Foreskin fibroblast (primary cell): ENCODE data around the gene ZNF566.

- RRBS, result 100% methylated on average over 5 of the region's 35 CpGs
Observed at GRCh38 chr19:36121566-36121984, 6.3 kb downstream of the TBCB start.

DNA sequence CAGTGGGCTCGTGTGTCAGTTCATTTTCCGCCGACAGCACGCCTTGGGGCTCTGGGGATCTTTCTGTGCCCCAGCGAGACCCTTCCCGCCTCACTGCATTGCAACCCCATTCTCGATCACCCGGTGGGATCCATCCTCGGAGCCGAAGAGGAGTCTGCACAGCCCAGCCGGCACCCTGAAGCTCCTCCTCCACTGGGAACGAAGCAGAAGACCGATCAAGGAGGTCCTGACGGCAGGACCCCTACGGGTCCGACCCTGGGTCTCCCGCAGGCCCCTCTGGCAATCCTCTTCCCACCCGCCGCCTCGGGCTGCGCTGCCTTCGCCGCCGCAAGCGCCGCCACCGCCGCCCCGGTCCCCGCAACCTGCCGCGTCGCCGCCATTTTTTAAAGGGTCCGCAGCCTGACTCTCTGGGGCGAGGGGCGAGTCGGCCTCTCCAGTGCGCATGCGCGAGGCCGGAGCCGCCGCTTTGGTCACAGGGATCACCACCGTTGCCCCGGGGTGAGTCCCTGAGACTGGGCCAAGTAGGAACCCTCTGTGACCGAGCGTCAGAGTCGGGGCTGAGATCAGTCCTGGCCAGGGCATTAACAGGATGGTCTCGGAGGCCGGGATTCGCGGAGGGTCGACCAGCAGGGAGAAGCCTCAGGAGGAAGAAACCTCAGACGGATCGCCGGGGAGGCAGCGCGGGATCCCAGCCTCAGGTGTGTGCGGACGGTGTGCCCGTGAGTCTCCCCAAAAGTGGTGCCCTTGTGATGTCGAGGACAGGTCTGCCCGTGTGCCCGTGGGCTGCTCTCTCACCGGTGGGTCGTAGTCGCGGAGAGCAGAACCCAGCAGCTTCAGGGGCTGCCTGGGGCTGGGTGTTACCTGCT lies 42.6 kb downstream of the ZNF146 start:
- RRBS, result 6% methylated on average over 10 of the region's 69 CpGs

GRCh38 chr19:36273044-36273364 lies 58.1 kb downstream of the ZNF146 start:
- RRBS, result no CpG with 5 or more reads among the region's 18 CpGs

GRCh38 chr19:36488640-36489757 lies at the start of gene ZNF566:
Gene ZNF566, minus strand, starts transcription at chr19:36489561.
- RRBS, result 0% methylated on average over 3 of the region's 60 CpGs

DNA sequence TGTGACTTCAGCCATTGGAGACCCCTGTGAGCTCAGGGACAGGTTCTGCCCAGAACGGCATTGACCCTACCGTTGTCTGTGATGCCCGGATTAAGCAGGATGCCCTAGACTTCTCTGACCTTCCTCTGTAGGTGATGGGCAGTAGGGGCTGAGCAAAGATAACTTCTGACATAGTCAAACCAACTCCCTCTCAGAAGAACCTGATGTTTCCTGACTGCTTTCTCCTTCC lies 835 bp downstream of the ZNF345 start:
- RRBS, result no CpG with 5 or more reads among the region's 3 CpGs

DNA sequence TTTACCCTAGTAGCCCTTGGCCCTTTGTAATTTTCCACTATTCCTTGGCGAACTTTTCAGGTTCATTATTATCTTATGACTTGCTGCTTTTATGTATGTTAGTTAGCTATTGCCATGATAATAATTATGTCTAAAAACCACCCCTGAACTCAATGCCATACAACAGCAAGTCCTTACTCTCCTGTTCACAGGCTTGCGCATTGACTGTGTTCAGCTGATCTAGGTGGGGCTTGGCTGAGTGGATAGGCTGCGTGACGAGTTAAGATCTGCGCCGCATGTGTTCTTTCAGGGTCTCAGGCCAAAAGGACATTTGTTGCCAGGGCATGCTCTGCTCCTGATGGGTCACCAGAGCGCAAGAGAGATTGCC lies 790 bp downstream of the ZNF568 start:
- RRBS, result no CpG with 5 or more reads among the region's 7 CpGs

DNA sequence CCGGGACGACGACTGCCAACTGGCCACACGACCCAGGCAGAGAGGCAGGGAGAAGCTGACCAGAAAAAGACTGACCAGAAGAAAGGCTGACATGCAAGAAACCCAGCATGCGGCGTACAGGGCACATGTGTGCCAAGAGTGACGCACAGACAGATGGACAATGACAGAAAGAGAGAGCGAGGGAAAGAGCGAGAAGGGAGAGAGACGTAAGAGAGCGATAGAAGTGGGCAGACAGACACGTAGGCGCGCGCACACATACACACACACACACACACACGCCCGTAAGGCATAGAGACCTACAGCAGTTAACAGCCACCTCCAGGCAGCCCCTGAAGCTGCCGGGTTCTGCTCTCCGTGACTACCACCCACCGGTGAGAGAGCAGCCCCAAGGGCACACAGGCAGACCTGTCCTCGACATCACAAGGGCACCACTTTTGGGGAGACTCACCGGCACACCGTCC lies 30.8 kb upstream of the ZNF875 start:
- RRBS, result 72% methylated on average over 7 of the region's 23 CpGs

- RRBS, result no CpG with 5 or more reads among the region's 9 CpGs
Observed at GRCh38 chr19:37698973-37699662, 20.4 kb downstream of the ZNF607 start.

DNA sequence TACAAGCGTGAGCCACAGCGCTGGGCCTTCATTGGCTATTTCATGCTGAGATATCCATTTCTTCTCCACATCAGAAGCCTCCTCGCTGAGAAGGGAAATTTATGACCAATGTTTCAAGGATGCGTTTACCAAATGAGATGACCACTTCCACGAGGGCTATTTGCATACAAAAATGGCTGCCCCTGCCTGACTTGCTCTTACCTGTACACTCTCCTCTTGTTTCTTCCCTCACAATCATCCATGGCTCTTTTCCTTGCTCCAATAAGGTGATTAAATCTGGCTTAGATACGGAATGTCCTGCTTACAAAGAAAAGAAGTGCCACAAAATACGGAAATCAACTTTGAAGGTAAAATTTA lies 11.9 kb downstream of the ZNF607 start:
- RRBS, result no CpG with 5 or more reads among the region's 7 CpGs

DNA sequence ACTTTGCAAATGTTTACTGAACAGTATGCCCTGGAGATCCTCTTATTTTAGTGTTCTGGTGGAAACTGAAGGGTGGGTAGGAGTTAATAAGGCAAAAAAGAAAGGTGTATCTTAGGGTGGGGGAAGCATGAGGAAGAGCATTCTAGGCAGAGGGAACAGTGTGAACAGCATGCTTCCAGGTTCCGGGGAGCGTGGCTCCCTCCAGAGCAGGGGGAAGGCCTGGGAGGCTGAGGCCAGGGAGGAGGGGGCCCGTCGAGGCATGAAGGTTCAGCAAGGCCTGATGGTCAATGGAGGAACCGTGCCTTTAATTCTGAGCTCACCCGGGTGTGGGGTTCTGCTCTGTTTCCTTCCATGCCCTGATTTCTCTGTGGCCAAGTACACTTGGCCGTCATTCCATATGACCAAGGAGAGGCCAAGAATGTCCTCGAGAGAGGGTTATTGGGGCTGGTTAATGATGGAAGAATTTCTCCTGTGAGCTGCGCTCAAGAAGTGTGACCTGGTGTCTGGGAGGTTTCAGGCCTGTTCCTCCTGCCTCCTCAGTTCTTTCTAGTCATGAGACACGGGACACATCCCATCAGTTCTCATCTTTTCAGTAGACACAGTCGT lies 73.5 kb downstream of the SIPA1L3 start:
- RRBS, result no CpG with 5 or more reads among the region's 11 CpGs

- RRBS, result 26% methylated on average over 5 of the region's 17 CpGs
Observed at GRCh38 chr19:38062946-38063645, 156.1 kb downstream of the SIPA1L3 start.

- RRBS, result no CpG with 5 or more reads among the region's 1 CpG
Observed at GRCh38 chr19:38079998-38080413, 144.0 kb downstream of the DPF1 start.

DNA sequence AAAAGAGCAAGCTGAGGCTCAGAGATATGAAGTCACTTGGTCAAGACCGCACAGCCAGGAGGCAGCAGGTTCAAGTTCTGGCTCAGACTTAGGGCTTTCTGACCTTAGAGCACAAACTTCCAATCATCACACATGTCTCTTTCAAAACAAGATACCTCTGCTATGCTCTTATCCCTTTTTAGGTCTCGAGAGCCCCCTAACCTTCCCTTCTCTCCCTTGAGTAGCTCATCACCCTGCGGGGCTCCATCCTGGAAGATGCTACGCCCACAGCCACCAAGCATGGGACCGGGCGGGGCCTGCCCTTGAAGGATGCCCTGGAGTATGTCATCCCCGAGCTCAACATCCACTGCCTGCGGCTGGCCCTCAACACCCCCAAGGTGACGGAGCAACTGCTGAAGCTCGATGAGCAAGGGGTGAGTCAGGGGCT lies 124.3 kb downstream of the DPF1 start:
- RRBS, result no CpG with 5 or more reads among the region's 10 CpGs

GRCh38 chr19:38211591-38212322 lies 12.3 kb downstream of the DPF1 start:
- RRBS, result 54% methylated on average over 4 of the region's 28 CpGs

DNA sequence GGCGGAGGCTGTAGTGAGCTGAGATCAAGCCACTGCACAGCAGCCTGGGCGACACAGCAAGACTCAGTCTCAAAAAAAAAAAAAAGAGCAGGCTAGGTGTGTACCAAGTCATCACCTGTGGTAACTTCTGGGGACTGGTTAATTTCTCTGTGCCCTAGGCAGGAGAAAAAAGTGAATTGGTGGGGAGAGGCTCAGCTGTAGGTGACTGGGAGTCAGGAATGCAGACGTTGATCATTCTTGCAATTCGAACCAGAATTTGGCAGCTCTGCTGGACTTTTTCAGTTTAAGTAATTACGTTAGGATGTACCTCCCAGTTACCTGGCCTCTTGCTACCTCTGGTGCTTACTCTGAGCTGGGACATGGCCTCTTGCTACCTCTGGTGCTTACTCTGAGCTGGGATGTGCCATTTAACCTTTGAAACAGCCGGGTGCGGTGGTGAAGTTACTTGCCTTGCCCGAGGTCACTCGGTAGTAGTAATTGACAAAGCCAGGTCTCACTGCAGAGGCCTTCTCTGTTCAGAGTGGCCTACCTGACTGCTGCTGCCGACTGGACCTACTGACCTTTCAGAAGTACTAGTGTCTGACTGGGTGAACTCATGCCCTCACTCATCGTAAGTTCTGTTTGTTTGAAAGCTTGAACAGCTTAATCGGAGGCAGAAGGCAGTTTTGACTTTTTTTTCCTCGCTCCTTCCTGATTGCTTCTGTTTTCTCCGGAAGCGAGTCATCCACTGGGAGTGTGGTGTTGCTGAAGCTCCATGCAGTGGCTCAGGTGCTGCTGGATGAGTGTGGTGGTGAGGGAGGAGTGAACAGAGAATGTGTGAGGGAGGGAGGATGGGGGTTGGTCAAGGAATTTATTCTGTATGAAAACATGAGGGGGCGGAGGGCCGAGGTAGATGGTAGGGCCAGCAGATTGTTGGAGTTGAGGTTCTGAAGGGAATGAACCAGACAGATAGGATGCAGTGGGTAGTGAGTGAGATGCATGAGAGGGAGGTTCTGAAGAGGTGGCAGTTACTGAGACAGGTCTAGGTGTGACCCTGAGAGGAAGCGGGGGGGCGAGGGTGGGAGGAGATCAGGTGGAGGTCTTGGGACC lies 2.6 kb downstream of the SPINT2 start:
- RRBS, result no CpG with 5 or more reads among the region's 19 CpGs

DNA sequence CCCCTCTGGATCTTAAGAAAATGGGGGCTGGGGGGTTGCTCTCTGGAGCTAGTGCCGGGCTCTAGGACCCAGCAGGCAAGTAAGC lies 126 bp upstream of the SPRED3 start:
- RRBS, result 0% methylated on average over 1 of the region's 1 CpG

- RRBS, result no CpG with 5 or more reads among the region's 9 CpGs
Observed at GRCh38 chr19:38400101-38400822, 2.6 kb upstream of the FAM98C start.

DNA sequence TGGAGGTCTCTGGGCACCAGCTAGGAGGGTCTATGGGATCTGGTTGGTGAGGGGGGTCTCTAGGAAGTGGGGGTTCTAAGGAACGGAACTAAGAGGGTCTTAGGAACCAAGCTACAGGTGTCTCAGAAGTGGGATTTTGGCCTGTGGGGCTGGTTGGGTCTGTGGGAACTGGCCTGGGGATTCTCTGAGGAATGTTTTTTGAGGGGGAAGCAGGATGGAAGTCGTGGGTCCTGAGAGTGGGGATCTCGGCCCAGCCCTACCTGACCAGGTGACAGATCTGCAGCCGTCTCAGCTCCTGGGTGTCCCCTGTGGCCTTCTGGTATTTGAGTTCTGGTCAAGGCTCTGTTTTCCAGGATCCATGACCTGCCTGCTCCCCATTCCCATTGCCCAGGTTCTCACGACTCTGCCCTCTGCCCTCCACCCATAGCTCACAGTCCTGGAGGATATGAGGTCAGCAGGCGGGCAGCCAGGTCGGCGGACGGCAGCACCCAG lies 5.3 kb downstream of the RASGRP4 start:
- RRBS, result no CpG with 5 or more reads among the region's 9 CpGs

- RRBS, result 86% methylated on average over 4 of the region's 22 CpGs
Observed at GRCh38 chr19:38584834-38585276, 32.9 kb downstream of the MAP4K1 start.

DNA sequence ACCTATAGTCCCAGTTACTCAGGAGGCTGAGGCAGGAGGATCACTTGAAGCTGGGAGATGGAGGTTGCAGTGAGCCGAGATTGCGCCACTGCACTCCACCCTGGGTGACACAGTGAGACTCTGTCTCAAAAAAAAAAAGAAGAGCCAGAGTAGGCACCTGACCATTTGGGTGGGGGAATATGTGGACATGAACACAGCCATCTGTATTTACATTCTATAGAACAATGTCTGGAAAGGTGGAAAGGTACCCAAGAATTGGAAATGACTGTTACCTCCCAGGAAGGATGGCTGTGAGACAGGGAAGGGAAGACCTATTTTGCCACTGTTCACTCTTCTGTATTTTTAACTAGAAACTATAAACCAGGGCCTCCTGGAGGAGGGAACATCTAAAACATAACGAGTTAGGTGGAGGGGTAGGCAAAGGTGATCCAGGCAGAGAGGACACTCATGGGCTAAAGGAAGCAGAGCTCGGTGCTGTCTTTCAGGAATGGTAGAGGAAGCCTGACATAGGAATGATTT lies 5.7 kb downstream of the EIF3K start:
- RRBS, result no CpG with 5 or more reads among the region's 4 CpGs